Metastatic Pancreatic Carcinoma in the Ovary (tissue), 1 donor: ENCODE measurements around the genes CPLX1, RNF212 and SLBP.

DNA sequence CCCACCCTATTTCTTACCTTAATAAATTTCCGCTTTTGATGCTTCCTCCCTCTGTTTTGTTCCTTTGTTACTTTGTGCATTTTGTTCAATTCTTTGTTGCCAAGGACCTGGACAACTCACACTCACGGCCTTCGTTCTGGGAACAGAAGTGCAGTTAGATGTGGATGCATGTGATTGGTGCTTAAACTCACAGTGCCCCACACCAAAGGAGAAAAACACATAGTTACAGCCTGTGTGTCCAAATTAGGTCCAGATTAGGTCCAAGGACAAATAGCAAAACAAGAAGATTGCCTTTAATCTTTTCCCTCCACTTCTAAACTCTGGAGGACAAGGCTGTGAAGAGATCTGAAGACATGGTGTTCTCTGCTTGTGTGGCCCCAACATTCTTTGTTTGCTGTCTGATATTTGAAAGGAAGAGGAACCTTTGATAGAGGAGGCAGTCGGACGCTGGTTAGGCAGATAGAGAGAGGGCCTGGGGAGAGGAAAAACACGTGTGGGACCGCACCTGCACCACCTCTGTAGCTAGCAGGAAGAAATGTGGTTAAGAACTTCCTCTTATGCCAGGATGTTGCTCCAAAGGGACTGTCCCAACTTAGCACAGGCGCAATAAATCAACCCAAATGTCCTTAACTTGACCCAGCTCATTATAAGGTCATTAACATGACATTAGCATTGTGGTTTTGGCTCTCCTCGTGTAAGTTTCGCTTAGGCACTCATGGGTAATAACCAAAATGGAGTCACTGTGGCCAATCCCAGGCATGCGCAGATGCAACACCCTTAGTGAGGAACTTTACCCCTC lies 1.6 kb upstream of the ZNF595 start:
- PRO-cap: no peak

DNA sequence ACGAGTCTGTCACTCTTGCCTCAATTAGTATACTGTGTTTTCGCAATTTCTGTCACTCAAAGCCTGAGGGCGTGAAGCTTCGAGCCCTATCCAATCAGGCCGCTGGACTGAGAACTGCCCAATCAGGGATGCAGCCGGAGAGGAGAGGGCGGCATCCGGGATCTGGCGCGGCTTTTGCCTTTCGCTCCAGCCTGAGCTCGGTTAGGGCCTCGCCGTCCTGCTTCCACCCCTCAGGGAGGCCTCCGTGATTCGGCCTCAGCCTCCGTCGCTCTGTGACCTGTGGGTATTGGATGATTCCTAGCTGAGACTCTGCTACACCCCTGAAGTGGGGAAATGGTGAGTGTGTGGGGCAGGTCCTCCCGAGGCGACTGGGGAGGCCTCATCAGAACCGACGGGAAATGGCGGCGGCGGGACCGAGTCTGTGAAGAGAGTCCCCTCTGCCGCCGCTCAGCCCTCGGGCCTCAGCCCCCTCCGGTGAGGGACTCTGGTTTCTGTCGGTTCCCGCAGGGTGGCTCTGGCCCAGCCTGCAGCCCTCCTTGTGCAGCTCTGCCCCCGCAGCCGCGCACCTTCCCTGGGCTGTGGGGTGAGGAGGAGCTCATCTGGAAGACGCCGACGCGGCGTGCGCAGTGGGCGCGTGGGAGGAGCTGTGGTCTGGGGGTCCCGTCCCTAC lies 48.5 kb downstream of the ZNF141 start:
- PRO-cap: no peak

GRCh38 chr4:508144-508381 lies 9.1 kb downstream of the PIGG start:
- PRO-cap: no peak

GRCh38 chr4:666021-666242 lies 8.1 kb downstream of the ATP5ME start:
- PRO-cap: no peak

DNA sequence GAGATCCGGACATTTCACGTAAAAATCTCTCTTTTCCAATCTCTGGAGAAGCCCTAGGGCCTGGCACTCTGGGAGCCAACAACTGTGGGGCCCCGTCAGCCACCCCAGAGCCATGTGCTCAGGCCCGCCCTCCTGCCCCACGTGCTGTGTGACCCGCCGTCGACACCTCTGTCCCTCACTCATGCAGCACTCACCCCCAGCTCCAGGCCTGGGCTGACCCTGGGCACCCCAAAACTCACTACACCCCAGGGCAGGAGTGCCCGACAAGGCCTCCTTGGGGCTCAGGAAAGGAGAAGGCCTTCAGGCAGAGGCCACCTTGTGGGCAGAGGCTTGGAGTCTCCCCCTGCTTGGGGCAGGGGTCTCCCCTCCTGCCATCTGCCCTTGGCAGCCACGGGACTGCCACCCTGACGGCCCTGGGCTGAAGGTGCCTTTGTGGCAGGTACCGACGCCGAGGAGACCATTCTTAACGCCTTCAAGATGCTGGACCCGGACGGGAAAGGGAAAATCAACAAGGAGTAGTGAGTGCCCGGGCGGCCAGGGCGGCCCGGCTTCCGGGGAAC lies 5.8 kb downstream of the MYL5 start:
- PRO-cap: no peak

GRCh38 chr4:687652-688267 lies 1.2 kb downstream of the SLC49A3 start:
- PRO-cap: no peak

- PRO-cap: no peak
Observed at GRCh38 chr4:710101-710852, 4.6 kb downstream of the PCGF3 start.

DNA sequence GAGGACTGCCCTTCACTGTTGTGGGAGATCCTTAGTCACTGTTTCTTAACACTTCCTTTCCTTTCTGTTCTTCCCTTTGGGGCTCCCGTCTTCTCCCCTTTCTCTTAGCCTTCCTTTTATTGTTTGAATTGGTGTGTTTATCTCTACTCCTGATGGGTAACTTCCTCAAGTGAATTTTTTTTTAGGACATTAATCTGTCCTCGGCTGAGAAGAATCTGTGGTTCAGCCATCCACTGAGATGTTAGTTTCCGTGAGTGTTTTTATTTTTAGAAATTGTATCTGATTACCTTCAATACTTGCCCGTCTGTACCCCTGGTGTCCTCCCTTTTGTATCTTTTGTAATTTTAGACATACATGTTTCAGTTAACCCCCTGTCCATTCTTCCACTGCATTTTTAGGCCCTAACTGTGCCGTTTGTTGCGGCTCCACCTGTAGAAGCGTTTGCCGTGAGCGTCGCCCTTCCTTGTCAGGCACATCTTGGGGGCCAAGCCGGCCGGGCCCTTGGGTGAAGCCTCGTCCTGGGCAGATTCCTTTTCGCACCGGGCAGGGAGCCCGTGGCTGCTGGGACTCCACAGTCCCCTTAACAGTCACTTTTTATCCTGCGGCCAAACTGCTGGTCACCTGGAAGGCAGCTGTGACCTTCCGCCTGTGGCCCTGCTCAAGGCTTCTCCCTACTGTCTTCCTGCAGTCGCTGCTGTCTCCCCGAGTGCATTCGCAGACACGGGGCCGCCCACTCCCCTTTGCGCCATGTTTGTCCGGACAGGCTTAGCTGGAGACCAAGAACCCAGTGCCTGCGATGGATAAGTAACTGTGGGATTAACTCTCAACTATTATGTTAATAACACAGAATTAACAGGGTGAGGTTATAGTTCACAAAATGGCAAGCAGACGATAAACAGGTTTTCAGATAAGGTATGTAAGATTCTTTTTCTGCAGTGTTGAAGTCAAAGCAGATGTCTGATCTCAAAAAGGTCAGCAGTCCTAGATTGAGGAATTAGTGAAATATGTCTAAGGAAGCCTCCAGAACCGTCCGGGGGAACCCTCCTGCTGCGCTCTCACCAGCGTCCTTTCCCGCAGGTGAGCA lies 54.9 kb downstream of the PCGF3 start:
- PRO-cap: no peak

GRCh38 chr4:825852-826464 lies at the start of gene CPLX1:
Gene CPLX1, minus strand, starts transcription at chr4:826129.
- PRO-cap: unidirectional peak, minus-strand start at chr4:826105

GRCh38 chr4:971396-972607 lies 1.6 kb downstream of the DGKQ start:
- PRO-cap: no peak

DNA sequence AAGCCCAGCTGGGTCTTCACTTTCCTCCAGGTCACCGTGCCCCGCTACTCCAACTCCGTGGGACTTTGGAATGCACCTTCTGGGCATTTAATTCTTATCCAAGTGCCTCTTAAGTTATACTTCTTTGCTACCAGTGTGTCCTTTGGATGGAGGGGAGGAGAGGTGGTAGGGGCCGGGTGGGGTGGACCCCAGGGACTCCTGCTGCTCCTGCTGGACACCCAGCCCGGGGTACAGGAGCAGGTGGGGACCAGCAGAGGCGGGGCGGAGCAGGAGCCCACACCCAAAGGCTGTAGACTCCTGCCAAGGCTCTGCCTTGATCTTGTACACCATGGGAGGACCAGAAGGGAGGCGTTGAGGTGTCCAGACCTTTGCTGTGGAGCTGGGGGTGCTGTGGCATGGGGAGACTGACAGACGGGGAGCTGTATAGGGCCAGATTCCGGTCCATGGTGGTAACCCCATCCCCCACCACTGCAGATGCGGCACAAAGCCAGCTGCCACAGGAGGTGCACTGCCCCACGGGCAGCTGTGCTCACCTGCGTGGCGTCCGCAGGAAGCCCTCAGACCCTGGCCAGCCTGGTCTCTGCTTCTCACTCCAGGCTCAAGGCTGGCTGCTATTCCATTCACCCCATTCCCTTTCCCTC lies 4.9 kb upstream of the SLC26A1 start:
- PRO-cap: no peak

DNA sequence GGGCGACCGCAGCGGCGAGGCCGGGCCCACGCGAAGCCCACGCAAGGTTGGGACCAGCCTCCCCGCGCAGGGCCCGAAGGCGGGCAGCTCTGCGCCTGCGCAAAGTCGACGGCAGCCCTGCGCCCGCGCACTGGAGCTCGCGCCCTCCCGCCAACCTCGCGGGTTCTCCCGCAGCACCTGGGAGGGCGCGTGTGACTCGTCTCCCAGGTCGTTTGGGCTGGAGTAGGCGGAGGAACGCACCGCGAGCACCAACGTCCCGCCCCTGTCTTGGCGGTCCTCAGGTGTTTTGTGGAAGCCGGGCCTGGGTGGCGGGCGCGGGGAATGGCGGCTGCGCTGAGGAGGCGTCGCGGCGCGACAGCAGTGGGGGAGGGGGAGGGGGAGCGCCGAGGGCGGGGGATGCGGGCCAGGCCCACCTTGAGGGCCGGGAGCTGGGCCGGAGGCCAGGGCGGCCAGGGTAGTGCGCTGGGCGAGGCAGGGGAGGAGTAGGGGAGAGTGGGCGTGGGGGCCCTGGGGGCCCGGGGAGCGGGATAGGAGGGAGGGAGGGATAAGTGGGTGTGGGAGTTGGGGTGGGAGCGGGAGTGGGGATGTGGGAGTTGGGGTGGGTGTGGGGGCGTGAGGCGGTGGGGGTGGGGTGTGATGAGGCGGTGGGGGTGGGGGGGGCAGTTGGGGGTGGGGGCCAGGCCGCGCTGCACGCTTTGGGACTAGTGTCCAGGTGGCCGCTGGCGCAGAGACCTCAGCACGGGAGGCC lies at the start of gene RNF212:
TSS of gene RNF212 (minus strand) at position 93 of the 748 bp plus-strand sequence.
- PRO-cap: no peak

GRCh38 chr4:1216856-1217704 lies 31.9 kb downstream of the CTBP1 start:
- PRO-cap: no peak

- PRO-cap: no peak
Observed at GRCh38 chr4:1578614-1578843, 105.6 kb downstream of the FAM53A start.

DNA sequence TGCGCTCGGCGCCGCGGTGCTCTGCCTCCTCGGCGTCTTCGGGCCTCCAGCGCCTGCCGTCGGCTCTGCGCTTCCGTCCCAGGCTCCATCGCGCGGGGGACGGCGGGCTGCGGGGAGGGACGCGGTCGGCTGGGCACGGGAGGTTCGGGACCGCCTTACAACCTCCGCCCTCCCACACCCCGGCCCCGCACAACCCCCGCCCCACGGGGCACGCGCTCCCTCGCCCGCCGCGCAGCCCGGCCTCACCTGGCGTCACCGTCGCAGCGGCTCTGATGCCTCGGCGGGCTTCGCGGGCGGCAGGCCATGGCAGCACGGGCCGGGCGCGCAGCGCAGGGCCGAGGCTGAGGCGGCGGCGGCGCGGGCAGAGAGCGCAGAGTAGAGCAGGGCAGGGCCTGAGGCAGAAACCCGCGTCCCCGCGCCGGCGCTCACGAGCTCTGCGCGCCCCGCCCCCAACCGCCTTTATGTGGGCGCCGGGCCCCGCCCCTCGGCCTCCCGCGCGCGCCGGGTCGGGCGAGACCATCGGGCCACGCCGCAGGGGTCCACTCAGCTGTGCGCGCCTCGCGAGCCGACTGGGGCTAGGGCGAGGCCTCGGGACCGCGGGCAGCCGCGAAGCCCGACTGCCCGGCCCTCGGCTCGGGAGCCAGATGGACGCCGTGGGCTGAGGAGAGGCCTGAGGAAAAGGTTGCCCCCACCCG lies at the start of gene SLBP:
TSS of gene SLBP (minus strand) at position 436 of the 695 bp plus-strand sequence.
- PRO-cap: bidirectional peak, plus-strand start at position 572 of the sequence, minus-strand start at position 436 of the sequence

- PRO-cap: no peak
Observed at GRCh38 chr4:1784967-1785585, 8.0 kb upstream of the FGFR3 start.

DNA sequence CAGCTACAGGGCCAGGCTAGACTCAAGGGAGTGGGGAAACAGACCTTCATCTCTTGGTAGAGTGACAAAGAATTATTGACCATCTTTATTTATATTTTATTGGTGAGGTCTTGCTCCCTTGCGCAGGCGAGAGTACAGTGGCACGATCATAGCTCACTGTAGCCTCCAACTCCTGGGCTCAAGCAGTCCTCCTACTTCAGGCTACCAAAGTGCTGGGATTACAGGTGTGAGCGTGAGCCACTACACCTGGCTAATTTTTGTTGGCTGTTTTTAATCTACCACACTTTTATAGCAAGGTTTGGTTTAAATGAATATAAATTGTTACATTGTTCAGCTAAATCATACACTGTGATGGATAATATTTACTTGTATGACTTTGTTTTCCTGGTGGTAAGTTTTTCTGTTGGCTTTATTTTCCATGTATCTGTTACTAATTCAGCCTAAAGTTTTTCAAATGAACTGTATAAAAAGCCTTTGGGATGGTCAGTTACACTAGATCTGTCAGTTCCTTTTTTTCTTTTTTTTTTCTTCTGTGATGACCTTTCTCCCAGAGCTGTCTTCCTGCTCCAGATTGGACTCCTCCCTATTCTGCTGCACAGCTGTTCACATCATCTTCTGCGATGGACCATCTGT lies 16.3 kb downstream of the NSD2 start:
- PRO-cap: no peak

- PRO-cap: no peak
Observed at GRCh38 chr4:1917894-1918695, 46.9 kb downstream of the NSD2 start.

GRCh38 chr4:1992324-1992876 lies 16.4 kb downstream of the NELFA start:
- PRO-cap: no peak

GRCh38 chr4:2008447-2008638 lies 431 bp downstream of the NELFA start:
- PRO-cap: no peak